ENCODE data around the gene SLC6A13.

DNA sequence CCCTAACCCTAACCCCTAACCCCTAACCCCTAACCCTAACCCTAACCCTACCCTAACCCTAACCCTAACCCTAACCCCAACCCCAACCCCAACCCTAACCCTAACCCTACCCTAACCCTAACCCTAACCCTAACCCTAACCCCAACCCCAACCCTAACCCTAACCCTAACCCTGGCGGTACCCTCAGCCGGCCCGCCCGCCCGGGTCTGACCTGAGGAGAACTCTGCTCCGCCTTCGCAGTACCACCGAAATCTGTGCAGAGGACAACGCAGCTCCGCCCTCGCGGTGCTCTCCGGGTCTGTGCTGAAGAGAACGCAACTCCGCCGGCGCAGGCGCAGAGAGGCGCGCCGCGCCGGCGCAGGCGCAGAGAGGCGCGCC is 56.2 kb upstream of the IQSEC3 start:
- RRBS: no CpG with 5 or more reads among the region's 27 CpGs

- RRBS: no CpG with 5 or more reads among the region's 12 CpGs
Observed at GRCh38 chr12:103617-104122, 37.1 kb downstream of the IQSEC3 start.

DNA sequence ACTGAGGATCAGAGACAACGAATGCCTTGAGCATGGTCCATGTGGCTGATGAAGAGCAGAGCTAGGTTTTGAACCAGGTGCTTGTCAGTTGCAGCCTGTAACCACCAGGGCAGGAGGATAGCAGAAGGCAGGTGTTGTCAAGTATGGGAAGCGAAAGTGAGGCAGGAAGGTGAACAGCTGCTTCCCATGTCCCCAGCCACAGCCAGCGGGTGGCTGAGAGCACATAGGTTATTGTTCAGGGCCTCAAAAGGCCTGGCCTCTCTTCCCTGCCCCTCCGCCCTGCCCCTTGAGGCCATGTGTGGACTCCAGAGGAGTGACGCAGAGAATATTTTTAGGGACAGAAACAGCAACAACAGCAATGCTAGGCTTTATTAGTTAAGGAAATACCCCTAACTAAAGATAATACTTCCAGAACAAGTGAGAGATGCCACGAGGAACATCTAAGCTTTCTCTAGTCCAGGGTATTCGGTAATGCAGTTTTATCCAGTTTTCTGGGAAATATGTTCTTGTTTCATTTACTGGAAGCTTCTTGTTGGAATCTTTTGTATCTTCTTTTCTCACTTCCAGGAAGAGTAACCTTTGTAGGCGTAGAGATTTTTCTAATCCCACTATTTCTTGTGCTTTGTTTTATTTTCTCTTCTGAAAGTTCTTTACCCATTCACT is 39.7 kb downstream of the IQSEC3 start:
- RRBS: no CpG with 5 or more reads among the region's 8 CpGs

DNA sequence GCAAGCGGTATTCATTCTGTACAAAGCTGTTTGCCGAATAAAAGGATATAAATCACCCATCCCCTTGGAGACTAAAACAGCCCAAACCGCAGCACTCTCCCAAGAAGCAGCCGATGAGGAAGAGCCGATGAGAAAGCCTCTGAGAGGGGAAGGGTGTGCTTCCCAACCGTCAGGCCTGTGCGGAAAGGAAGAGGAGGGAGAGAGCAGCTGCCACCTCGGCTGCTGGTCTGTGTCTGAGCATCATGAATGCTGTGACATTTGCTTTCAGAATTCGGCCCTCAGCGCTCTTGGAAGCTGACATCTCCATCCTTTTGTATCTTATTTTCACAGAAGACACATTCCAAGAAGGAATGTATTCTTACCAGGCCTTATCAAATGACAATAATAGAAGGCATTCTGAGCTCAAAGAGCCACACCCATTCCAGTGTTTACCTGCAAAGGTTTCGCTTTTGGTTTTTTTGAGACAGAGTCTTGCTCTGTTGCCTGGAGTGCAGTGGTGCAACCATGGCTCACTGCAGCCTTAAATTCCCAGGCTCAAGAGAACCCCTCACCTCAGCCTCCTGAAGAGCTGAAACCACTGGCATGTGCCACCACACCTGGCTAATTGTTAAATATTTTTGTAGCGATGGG is 69.4 kb downstream of the SLC6A12 start:
- RRBS: no CpG with 5 or more reads among the region's 12 CpGs

DNA sequence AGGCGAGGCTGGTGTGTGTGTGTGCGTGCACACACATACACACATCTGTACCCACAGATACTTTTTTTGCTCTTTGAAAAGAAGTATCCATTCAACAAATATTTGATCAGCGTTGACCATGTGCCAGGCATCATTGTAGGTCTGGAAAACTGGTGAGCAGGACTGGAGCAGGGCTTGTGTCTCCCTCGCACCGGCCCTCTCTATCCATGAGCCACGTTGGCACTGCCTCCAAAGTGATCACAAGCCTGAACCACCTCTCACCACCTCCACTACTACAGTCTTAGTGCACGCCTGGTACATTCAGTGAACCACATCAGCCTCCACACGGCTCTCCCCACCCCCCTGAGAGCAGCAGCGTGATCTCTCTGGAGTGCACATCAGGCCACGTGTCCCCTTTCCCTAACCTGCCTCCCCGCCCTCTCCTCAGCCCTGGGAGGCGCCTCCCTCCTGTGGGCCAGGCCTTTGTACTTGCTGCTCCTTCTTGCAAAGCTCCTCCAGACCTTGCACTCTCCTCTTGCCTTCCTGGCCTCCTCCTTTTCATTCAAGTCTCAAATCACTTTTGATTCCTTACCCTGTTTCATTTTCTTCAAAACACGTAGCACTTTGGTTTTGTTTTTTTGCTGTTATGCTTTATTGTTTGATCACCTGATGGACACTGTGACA is 49.8 kb downstream of the SLC6A12 start:
- RRBS: no CpG with 5 or more reads among the region's 13 CpGs

DNA sequence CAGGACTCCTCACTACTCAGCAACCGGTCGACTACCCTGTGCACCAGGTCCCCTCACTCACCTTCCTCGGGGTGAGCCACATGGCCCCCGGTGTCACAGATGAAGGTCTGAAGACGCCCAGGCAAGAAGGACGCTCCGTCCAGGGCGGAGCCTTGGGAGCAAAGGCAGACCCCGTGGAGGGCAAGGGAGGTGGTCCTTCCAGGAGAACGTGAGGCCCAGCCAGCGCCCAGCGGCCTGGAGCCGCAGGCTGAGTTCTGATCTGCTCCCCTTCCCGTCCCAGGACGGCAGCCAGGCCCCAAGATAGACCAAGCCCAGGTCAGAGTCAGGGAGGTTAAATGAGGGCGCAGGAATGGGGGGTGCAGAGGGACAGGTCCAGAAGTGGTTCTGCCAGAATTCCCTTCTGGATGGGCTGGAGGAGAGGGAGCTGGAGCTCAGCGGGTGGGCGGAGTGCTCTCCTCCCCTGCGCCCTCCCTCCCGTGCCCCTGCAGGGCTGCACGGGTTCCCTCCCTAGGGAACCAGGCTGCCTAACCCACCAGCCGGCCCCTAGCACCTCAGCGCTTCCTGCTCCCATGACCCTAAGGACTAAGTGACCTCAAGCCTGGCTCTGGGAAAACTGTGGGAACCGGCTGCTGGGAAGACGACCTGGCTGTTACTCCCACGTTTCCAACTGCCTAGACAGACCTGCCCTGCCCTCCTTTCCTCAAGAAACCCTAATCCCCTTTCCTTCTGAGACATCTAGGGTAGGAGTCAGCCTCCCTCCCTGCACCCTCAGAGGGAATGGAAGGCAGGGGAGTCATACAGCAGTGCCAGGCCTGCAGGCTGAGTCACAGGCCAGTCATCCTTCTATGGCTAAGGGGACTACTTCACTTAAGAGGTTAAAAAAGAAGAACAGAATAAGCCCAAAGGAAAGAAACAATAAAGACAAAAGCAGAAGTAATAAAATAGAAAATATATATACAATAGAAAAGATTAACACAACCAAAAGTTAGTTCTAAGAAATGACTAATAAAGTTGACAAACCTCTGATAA is 31.6 kb downstream of the SLC6A12 start:
- RRBS: 71% methylated on average over 7 of the region's 26 CpGs

DNA sequence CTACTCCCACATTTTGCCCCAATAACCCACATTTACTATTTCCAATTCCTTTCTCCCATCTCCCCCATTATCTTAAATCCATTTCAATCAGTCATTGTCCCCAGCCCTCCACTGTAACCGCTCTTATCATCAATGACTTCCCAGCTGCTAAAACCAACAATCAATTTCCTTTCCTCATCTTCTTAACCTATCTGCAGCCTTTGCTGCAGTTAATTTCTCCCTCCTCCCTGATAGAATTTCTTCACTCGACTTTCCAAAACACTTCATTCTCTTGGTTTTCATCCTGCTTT is 8.4 kb downstream of the SLC6A13 start:
- RRBS: no CpG with 5 or more reads among the region's 2 CpGs

GRCh38 chr12:262570-263191 is at the start of gene SLC6A13:
Gene SLC6A13 (minus strand): TSS chr12:262836.
- RRBS: no CpG with 5 or more reads among the region's 11 CpGs

DNA sequence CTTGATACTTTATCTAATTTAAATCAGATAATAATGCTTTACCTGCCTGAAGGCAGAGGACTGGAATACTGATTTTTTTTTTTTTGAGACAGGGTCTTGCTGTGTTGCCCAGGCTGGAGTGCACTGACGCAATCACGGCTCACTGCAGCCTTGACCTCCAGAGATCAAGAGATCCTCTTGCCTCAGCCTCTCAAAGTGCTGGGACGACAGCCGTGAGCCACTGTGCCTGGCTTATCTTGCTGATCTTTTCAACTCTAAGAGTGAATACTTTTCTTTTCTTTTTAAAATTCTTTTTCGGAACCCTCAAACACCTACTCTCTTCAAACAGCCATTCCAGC is 688 bp upstream of the B4GALNT3 start:
- RRBS: no CpG with 5 or more reads among the region's 5 CpGs

DNA sequence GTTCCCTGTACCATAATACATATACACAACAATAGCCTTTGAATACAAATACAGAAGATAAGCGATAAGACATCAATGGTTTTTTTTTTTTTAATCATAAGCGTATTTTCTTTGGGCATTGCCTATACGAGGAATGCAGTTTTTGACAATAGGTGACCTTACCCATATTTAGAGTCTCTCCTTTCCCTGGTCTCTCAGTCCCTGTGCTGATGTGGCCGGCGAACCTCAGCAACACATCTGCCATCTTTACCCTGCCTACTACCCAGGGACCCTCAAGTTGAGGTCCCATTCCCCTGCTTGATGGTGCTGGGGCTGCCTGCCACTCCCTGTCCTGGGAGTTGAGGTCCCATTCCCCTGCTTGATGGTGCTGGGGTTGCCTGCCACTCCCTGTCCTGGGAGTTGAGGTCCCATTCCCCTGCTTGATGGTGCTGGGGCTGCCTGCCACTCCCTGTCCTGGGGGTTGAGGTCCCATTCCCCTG is 5.7 kb downstream of the B4GALNT3 start:
- RRBS: no CpG with 5 or more reads among the region's 5 CpGs

DNA sequence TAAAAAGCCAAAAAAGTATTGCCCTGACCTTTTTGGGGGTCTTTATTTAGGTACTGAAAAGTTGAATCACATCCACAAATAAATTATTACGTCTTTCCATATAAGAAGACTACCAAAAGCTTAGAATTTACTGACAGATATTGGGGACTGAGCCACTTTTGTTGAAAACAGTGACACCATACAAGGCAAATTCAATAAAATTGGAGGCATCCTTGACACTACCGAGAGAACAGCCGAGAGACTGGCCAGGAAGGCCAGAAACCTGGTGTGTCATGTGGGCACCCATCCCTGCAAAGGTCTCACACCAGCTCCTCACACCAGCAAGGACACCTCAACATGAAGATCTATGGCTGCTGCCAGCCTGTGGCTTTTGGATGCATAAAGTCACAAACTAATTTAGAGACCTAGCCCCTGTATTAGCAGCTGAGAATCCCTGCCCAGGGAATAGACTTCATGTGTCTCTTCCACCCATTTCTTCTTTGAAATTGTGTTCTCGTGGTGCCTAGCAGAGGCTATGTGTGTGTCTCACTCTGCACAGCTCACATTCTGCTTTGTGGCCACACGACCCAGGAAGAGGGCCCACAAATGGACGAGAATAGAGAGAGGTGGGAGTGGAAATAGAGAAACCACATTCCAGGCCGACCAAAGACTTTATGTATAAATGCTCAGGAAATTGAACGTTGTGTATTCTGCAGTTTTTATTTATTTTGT is 8.7 kb downstream of the B4GALNT3 start:
- RRBS: no CpG with 5 or more reads among the region's 8 CpGs

- RRBS: no CpG with 5 or more reads among the region's 6 CpGs
Observed at GRCh38 chr12:477458-477904, 17.7 kb downstream of the B4GALNT3 start.

- RRBS: no CpG with 5 or more reads among the region's 9 CpGs
Observed at GRCh38 chr12:484213-484719, 24.5 kb downstream of the B4GALNT3 start.

- RRBS: no CpG with 5 or more reads among the region's 13 CpGs
Observed at GRCh38 chr12:510016-510914, 50.5 kb downstream of the B4GALNT3 start.

- RRBS: no CpG with 5 or more reads among the region's 8 CpGs
Observed at GRCh38 chr12:663733-664130, 487 bp upstream of the NINJ2 start.

DNA sequence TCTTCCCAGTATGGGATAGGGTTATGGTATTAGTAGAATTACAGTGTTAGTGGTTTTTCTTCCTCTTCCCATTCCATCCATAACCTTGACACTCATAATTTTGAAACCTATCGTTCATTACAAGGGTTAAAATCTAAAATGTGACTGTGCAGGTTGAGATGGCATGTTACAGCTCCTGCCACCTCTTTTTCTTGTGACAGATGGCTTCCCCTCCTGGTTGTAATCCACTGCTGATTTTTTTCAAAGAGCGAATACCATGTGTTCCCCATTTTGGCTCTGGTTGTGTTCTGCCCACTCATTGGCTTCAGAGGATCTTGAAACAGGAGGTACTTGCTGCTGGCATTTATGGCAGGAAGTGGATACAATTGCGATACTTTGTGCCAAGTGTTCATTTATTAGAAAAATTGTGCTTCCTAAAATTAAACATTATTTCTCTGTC is 57.2 kb downstream of the ERC1 start:
- RRBS: no CpG with 5 or more reads among the region's 3 CpGs

GRCh38 chr12:1435374-1435743 is 159.0 kb downstream of the FBXL14 start:
- RRBS: no CpG with 5 or more reads among the region's 3 CpGs

- RRBS: no CpG with 5 or more reads among the region's 6 CpGs
Observed at GRCh38 chr12:1473855-1474572, 120.4 kb downstream of the FBXL14 start.

DNA sequence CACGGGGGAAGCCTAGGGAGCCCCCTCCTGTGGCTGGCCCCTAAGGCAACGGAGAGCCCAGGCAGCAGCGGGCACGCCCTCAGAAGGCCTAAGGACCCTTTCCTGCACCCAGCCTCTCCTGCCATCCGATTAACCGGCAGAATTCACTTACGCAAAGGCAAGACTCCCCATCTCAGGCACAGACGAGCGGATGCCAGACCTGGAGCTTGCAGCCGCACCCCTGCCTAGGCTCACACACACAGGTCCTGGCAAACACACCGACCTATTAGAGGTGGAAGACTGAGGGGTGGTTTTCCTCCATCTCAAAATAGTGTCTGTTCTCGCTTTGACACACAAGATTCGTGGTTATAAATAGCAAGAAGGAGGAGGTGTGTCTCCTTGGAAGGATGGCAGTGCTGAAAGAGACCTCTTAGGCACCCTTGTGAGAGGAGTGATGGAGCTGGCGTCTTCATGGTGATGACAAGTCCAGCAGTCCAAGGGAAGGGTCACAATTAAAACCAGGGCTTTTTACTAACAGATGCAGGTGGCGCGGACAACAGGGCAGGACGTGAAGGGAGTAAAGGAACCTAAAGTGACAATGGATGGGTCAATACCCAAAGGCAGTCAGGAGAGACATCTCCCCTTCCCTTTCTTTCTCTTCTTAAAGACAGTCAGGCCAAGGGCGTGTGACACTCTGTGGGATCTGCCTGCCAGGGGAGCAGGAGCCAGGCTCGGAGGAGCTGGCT is 62.3 kb downstream of the FBXL14 start:
- RRBS: no CpG with 5 or more reads among the region's 19 CpGs

Data from BE2C (cell line).